ENCODE measurements around the gene ADD3.

GRCh38 chr10:104329773-104330871 lies 8.1 kb downstream of the ITPRIP start:
- PRO-cap: no peak

DNA sequence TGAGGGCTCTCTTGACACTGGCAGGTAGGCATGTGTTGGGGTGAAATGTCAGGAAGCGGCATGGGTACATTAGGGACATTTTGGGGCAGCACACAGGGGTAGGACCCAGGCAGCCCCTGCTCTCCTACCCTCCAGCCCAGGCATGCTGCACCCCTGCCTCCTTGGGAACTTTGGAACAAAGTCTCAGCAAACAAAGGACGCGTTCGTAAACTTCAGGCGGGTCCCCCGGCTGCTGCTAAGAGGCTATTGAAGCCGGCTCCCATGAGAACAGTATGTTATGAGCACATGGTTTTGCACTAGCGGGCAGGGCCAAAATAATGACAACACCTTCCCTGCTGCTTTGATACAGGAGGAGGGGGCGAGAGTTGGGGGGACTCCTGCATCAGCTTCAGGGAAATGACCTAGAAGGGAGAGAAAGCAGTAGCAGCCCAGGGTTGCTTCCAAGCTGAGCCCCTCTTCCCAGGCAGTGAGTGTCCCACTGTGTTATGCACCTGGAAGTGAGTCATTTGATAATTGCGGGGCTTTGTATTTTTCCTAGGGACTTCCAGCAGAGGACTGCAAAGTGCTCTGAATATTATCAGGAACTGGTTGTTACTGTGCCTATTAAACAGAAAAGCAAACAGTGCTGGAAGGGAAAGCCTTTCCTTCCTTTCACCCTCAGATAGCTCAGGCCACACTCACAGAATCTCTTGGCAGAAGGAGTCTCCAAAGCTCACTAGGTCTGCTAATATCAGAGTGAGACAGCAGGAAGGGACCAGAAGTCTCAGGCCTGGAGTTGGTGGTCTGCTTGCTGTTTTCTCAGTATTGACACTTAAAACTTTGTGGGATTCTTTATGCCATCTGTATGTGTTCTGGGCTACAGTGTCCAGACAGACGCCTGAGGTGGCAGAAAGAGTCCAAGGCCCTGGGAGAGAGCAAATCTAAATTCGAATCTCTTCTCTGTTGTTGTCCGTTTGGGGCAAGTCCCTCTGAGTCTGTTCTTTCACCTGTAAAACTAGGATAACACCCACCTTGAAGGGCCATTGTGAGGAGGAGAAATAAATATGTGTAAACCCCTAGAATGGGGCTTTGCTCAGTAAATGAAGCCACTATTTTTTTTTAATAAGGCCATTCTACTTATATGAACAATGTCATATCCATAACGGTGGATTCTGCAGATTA lies 6.8 kb downstream of the ITPRIP start:
- PRO-cap: bidirectional peak, plus-strand start at position 733 of the sequence, minus-strand start at position 472 of the sequence

- PRO-cap: no peak
Measured at GRCh38 chr10:104378478-104378973, 24.9 kb downstream of the CFAP58 start.

DNA sequence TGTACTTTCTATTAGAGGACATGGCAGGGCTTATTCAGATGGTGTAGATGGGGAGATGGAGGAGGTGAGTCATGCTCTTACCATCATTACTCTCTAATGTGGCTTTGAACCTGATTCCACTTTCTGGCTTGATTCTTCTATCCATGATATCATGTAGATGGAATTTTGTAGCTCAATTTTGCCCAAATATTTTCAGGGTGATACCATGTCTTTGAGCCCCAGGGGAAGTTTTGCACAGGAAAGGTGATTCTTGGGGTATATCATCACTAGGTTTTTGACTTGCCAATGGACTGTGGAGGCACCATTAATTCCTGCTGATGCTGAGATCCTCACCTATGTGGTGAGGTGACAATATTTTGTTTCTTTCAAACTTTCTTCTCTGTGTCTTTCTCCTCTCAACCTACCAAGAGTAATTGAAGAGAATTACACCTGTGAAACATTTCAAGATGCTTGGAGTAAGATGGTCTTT lies 91.9 kb downstream of the CFAP58 start:
- PRO-cap: no peak

- PRO-cap: no peak
Measured at GRCh38 chr10:104680714-104681801, 40.0 kb downstream of the SORCS3 start.

GRCh38 chr10:107689496-107689830 lies 525.0 kb upstream of the SORCS1 start:
- PRO-cap: no peak

DNA sequence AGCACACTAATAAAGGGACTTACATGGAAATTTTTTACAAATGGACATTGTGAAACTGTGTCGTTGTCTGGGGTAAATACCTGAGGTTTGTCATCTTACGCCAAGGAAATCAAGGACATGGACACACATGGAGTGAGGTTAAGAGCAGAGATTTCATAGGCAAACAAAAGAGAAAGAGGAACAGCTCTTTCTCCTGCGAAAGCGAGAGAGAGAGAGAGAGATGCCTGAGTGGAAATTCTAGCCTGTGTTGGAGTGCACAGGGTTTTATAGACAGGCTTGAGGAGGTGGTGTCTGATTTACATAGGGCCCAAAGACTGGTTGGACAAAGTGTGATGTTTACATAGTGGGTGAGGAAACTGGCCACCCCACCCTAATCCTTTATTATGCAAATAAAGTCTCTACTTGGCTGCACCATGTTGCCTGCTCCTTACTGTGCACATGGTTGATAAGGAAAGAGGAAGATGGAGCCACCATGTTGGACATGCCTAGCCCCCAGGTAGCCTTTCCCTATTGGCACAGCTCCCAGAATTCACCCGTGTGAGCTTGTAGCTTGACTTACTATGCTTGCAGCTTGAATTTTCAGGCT lies 967.8 kb upstream of the SORCS1 start:
- PRO-cap: no peak

GRCh38 chr10:108708230-108708933 lies 1214.9 kb downstream of the XPNPEP1 start:
- PRO-cap: no peak

GRCh38 chr10:109892657-109893309 lies 30.5 kb downstream of the XPNPEP1 start:
- PRO-cap: no peak

- PRO-cap: no peak
Measured at GRCh38 chr10:109902611-109903873, 20.3 kb downstream of the XPNPEP1 start.

DNA sequence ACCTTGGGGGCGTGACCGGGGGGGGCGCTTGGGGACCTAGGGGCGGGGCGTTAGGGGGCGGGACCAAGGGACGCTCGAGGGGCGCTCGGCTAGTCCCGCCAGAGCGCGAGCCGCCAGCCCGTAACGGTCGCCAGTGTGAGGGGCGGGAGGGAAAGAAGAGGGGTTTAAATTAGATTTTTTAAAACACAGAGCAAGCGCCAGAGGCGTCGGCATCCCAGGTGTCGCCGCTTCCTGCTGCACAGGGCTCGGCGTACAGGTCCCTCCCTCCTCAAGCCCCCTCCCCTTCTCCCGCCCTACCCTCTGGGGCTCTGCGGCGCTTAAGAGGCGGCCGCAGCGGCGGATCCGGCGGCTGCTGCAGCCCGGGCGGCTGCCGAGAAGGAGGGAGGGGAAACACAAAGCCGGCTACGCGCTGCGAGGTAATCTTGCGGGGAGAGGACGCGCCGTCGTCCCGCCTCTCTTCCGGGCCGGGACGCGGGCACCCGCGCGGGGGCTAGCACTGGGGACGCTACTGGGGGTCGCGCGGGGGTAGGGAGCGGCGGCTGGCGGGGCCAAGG lies at the start of gene ADD3:
ADD3 (plus strand) TSS at position 101 of the 554 bp plus-strand sequence.
- PRO-cap: bidirectional peak, plus-strand start at position 101 of the sequence, minus-strand start outside the sequence; unidirectional peak, plus-strand start at position 348 of the sequence

DNA sequence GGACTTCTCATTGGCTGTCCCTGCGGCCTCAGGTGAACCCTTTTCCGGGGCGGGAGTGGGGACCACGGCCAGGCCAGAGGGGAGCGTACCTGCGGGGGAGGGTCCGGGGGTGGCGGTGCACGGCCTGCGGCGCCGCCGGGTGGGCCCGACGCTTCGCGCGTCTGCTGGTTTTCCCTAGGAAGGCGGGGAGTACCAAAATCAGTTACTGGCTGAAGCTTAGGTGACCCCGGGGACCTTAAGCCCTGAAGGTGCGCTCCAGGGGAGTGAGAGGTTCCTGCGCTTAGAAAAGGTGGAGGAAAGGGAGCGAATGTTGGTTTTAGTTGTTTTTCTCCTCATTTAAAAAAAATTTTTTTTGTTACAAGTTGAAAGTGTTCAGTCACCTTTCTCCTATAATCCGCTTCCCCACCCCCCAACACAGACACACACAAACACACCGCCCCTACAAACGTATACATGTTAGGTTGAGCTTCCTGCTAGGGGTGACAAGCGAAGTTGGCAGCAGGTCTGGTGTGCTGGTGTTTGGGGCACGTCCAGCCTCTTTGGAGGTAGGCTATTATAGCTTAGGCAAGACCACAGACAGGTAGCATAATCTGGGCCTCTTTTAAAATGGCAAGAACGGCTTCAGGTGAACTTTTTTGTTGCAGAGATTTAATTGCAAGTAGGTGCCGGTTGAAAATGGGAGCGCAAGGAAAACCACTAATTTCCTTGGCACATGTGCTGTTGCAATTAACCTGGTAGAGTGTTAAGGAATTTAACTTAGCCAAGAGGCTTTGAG lies 841 bp downstream of the ADD3 start:
- PRO-cap: no peak

DNA sequence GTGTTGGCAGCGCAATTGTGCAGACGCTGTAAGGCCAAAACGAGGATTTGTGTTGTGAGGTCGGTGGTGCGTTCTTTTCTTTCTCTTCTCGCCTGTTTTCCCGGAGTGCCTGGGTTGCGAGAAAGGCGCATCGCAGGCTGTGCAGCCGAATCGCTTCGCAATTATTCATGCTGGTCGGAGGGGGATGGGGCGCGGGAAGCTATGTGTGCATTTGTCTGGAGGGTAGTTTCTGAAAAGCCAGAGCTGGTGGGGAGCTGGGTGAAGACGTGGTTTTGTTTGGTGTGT lies 2.0 kb downstream of the MXI1 start:
- PRO-cap: bidirectional peak, plus-strand start at position 240 of the sequence, minus-strand start at position 231 of the sequence

- PRO-cap: no peak
Measured at GRCh38 chr10:110409954-110410213, 87.8 kb upstream of the DUSP5 start.

DNA sequence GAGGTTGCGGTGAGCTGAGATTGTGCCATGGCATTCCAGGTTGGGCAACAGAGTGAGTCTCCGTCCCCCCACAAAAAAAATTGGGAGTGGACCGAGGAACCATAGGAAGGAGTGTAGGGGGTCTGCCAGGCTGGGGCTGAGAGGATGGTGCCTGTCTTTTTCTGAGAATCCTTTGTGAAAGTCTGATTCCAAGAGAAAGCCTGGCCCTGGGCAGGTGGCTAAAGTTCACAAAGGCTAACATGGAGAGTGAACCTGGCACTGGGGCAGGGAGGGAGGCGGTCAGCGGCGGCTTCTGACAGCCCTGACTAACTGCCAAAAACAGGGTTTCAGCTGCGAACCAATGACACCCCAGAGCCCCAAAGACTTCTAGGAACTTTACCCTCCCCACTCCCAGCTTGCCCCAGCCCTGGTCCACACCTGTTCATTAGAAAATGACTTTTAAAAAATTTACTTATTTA lies 61.2 kb upstream of the DUSP5 start:
- PRO-cap: no peak

DNA sequence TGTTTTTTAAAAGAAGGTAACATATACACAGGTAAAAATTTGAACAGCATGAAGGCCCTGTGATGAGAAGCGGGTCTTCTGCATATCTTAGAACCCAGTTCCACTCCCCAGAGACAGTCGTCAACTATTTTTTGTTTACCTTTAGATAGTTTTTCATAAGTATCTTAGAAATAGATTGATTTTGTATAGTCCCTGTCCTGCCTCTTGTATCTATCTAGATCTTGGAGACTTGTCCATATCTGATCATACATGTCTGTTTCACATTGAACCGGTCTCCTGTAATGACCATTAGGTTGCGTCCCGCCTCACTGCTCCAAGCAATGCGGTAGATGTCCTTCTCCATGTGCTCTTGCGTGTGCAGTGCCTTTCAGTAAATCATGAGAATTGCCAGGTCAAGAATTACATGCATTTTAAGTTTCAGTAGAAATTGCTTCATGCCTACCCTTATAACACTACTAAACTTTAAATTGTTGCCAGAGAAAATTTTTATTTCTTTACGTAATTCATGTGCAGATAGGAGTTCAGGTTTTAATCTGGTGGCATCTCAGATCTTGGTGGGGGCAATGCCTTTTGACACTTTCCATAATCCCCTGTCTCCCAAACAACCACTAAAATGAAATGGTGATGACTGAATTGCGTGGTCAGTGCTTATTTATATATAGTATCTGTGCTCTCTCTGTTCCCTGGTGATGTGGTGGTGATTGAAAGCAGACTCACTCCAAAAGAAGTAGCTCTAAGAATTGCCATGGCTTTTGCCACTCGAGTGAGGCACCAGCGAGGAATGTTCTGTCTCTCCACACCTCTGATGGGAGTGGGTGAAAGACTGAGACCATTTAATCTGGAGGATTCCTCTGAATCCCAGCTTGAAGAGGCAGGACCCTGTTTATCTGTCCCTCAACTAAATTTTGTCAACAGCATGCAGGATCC lies 2.5 kb downstream of the DUSP5 start:
- PRO-cap: no peak

DNA sequence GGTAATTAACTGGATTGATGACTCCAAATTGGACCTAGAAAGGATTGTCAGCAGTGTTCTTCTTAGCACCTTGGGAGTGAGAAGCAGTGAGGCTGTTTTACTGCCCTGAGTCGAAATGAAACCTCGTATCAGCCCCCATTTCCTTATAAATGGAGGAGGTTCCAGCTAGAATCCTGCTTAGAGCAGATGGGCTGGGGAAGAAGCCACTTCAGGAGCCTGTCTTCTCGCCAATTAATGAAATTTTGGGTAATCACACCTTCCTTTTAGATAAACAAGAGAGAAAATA lies 4.3 kb downstream of the DUSP5 start:
- PRO-cap: no peak

DNA sequence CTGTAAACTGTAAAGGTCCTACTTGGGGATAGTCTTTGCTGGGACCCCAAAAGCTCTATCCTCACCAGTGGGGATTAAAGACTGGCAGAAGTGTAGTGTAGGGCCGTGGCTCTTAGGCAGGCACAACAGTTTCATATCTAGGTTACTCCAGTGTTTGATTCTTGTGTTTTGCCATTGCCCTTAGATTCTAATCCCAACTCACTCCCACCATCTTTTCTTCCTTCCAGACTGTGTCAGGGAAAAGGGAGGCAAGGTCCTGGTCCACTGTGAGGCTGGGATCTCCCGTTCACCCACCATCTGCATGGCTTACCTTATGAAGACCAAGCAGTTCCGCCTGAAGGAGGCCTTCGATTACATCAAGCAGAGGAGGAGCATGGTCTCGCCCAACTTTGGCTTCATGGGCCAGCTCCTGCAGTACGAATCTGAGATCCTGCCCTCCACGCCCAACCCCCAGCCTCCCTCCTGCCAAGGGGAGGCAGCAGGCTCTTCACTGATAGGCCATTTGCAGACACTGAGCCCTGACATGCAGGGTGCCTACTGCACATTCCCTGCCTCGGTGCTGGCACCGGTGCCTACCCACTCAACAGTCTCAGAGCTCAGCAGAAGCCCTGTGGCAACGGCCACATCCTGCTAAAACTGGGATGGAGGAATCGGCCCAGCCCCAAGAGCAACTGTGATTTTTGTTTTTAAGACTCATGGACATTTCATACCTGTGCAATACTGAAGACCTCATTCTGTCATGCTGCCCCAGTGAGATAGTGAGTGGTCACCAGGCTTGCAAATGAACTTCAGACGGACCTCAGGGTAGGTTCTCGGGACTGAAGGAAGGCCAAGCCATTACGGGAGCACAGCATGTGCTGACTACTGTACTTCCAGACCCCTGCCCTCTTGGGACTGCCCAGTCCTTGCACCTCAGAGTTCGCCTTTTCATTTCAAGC lies 12.4 kb downstream of the DUSP5 start:
- PRO-cap: no peak

GRCh38 chr10:110511109-110511421 lies 13.4 kb downstream of the DUSP5 start:
- PRO-cap: no peak

- PRO-cap: no peak
Measured at GRCh38 chr10:110664846-110665595, 20.9 kb downstream of the RBM20 start.